Measurements from ENCODE around the genes RPP21 and ATAT1.

DNA sequence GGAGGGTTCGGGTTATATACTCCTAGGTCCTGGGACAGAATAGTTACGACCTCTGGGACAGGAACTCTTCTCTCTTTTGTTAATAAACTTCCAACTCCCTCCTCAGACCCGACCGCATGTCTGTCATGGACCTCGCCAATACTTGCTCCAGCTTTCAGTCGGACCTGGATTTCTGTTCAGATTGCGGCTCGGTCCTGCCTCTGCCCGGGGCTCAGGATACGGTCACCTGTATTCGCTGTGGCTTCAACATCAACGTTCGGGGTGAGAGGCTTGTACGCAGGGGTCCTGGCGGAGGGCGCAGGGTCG, 297 bp downstream of the POLR1H start:
- PRO-cap, 7 experiments, result no peak in any of the 7 experiments

DNA sequence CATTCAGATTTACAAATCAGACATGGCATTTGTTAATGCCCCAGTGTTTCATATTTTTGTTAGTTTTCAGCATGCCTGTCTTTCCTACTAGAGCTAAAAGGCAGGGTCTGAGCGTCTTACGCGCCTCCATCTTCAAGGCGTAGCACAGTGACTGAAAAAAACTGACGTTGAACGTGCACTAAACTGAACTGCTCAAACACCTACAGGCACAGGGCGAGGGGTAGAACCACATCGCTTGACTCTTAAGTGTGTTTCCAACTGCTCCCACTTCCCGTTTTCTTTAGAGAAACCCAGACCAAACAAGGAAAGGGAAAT, 532 bp upstream of the PPP1R11 start:
- PRO-cap, 7 experiments, result peak in 7 of 7 experiments; most common plus-strand start position 195 of the sequence (in 6); most common minus-strand start position 153 of the sequence (in 7)

- PRO-cap, 7 experiments, result no peak in any of the 7 experiments
Observed at GRCh38 chr6:30069615-30070321, 2.8 kb downstream of the PPP1R11 start.

DNA sequence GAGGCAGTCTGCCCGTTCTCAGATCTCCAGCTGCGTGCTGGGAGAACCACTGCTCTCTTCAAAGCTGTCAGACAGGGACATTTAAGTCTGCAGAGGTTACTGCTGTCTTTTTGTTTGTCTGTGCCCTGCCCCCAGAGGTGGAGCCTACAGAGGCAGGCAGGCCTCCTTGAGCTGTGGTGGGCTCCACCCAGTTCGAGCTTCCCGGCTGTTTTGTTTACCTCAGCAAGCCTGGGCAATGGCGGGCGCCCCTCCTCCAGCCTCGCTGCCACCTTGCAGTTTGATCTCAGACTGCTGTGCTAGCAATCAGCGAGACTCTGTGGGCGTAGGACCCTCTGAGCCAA, 10.3 kb upstream of the RNF39 start:
- PRO-cap, 7 experiments, result no peak in any of the 7 experiments

DNA sequence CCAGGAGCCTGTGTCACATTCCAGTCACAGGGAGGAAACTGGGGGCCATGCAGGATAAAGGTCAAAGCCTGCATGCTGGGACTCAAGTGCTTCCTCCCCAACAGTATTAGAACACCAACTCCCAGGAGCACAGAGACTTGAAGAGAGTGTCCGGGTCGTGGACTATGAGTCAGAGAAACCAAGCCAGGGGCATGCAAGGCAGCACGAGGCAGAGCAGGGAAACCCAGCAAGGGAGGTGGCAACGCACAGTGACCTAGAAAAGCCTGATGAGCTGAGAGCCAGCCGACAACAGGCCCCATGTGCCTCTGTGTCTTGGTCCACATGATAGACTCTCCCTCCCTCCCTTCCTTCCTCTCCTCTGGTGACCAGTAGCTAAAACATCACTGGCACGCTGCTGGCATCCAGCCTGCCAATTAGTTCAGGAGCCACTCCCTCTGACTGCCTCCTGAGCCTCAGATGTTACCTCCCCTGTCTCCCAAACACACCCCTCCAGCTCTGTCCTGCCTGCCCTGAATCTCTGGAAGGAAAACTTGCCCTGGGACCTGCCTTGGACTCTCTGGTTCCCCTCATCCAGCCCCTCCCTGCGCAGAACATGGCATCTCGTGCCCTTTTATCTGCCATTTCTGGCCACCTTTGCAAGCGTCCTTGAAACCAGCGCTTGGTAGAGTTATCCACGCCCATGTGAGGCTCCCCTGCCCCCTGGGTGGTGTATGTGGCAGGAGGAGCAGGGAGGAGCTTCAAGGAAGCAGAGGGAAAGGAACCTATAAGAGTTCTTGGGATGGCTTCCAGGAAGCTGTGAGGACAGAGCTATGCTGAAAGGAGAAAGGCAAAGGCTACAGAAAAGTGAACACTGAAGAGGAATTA, 16.2 kb upstream of the RNF39 start:
- PRO-cap, 7 experiments, result no peak in any of the 7 experiments

DNA sequence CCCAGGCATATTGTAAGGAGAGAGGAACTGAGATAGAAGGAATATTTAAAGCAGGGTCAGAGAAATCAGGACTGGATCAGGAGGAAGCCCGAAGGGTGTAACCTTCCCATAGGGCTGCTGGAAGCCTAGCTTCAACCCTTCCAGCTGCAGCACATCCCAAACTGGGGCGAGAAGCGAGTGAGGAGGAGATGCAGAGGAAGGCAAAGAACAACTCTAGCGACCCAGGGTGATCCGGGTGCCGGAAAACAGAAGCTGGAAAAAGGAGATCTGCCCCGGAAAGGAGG, 11.3 kb downstream of the TRIM31 start:
- PRO-cap, 7 experiments, result no peak in any of the 7 experiments

- PRO-cap, 7 experiments, result no peak in any of the 7 experiments
Observed at GRCh38 chr6:30195354-30196023, 17.7 kb downstream of the TRIM26 start.

DNA sequence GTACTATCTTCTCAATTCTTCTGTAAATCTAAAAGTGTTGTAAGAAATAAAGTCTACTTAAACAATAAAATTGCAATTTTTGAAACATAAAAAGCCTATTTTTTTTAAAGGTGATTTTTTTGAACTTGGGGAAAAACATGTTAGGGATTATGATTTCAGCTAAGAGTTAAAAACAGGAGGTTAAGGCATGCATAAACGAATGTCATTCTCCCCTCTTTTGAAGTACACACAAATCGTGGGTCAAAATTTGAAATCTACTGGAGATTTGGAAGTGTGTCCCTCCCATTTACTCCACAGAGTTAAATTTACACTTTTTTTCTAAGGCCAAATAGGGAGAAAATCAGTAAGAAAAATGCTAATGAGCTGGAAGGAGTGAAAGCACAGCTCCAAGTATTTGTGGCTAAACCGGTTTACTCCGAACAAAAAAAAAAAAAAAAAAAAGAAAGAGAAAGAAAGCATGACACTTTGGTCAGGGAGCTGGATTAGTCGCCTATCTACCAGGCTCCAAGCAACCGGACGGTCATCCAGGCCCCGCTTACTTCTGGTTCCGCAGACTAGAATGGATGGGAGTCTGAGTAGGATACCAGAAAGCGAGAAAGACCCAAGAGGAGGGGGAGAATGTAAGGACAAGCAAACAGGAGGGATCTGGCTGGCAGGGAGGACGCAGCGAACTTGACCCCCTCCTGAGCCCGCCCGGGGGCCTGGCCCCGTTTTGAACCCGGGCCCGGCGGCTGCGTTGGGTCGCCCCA, 537 bp downstream of the TRIM26 start:
- PRO-cap, 7 experiments, result peak in 1 of 7 experiments; most common plus-strand start position 458 of the sequence (in 1)

GRCh38 chr6:30317345-30318198, 9.2 kb upstream of the TRIM39 start:
- PRO-cap, 7 experiments, result no peak in any of the 7 experiments

GRCh38 chr6:30344962-30346023, at the start of gene RPP21:
TSS of gene RPP21 (plus strand) at chr6:30345156.
- PRO-cap, 7 experiments, result peak in 7 of 7 experiments; most common plus-strand start chr6:30345231 (in 7); most common minus-strand start chr6:30345562 (in 5)

- PRO-cap, 7 experiments, result peak in 7 of 7 experiments; most common plus-strand start chr6:30490288 (in 4); most common minus-strand start chr6:30490144 (in 7)
Observed at GRCh38 chr6:30489630-30490538, 575 bp downstream of the HLA-E start.

DNA sequence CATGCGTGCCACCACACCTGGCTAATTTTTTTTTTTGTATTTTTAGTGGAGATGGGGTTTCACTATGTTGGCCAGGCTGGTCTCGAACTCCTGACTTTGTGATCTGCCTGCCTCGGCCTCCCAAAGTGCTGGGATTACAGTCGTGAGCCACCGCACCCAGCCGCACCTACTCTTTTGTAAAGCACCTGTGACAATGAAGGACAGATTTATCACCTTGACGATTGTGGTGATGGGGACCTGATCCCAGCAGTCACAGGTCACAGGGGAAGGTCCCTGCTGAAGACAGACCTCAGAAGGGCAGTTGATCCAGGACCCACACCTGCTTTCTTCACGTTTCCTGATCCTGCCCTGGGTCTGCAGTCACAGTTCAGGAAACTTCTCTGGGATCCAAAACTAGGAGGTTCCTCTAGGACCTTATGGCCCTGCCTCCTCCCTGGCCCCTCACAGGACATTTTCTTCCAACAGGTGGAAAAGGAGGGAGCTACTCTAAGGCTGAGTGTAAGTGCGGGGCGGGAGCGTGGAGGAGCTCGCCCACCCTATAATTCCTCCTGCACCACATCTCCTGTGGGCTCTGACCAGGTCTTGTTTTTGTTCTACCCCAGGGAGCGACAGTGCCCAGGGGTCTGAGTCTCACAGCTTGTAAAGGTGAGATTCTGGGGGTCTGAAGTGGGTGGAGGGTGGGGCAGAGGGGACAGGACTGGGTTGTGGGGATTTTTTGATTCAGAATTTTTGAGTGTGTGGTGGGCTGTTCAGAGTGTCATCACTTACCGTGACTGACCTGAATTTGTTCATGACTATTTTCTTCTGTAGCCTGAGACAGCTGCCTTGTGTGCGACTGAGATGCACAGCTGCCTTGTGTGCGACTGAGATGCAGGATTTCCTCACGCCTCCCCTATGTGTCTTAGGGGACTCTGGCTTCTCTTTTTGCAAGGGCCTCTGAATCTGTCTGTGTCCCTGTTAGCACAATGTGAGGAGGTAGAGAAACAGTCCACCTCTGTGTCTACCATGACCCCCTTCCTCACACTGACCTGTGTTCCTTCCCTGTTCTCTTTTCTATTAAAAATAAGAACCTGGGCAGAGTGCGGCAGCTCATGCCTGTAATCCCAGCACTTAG, 3.0 kb downstream of the HLA-E start:
- PRO-cap, 7 experiments, result peak in 2 of 7 experiments; most common plus-strand start position 215 of the sequence (in 1); most common minus-strand start position 178 of the sequence (in 2)

- PRO-cap, 7 experiments, result peak in 7 of 7 experiments; most common plus-strand start chr6:30626878 (in 7); most common minus-strand start chr6:30626730 (in 3)
Observed at GRCh38 chr6:30626229-30627569, at the start of gene ATAT1. TSS of gene ATAT1 (plus strand) at chr6:30626874.

DNA sequence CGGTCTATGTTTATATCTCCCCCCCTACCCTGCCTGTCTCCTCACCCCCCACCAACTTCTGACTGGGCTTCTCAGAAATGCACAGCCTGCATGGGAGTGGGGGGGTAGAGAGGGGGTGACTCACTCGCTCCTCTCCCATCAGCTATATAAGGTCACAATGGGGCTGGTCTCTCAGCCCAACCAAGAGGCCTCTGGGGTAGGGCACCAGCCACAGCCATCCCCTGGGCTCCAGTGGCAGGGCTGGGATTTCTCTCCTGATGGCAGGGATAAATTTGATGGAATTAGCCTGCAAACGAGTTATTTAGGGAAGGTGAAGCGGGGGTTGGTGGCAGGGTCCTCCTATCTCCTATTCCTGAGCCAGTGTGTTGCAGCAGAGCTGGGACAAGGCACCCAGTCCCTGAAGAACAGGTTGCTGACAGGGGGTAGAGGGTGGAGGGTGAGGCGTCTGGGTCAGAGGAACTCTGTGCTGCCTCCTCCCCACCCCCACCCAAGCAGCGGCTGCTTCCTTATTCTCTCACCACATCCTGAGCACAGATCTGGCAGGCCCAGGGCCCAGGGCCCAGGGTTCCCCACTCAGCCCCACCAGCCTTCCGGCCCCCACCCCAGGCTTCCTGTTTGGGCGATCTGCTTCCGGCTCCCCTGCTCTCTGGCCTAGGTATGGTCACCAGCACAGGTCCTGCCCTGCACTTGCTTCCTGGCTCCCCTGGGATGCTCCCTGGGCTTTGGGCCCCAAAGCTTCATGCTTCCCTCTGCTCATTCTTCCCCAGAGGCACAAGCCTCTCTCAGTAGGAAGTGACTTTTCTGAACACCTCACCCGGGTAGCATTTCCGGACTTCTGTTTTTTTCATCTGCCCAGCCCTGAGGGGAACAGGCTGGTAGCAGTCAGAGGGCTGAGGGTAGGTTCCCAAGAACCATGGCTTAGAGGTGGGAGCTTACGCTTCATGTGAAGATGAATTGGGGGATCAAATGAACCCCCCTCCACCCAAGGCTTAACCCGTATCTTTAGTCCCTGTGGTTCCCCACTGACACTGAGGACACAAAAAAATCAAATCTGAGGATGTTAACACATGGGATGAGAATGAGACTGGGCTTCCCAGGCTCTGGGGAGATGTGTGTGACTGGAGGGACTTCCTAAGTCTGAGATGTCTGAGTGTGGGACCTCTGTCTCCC, 3.9 kb downstream of the PPP1R18 start:
- PRO-cap, 7 experiments, result peak in 7 of 7 experiments; most common plus-strand start position 629 of the sequence (in 4); most common minus-strand start position 538 of the sequence (in 7)

- PRO-cap, 7 experiments, result no peak in any of the 7 experiments
Observed at GRCh38 chr6:30683833-30684308, 2.6 kb downstream of the PPP1R18 start.

- PRO-cap, 7 experiments, result no peak in any of the 7 experiments
Observed at GRCh38 chr6:30685306-30686322, 831 bp downstream of the PPP1R18 start.

DNA sequence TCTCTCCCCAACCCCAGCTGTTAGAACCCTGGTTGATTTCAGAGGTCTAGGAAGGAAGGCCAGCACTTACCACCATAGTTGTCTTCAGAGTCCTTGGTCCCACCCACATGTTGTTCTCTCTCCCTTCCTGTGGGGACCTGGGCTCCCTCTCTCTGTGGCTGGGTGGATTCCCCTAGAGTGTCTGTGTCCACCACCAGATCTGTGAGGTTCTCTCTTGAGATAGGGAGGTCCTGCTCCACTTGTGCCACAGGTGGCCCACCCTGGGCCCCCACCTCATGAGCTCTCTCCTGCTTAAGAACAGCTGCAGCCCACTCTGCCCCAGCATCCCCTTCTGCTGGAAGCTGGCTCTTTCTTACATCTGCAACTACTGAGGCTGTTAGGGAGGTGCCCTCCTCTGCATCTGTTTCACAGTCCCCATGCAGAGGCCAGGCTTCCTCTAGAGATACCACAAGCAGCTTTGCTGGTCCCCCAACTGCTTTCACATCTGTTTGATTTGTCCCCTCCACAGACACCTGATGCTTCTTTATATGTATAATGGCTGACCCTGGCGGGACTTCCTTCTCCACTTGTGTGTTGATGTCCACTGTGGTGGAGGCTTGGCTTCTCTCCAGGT, 5.2 kb downstream of the MDC1 start:
- PRO-cap, 7 experiments, result no peak in any of the 7 experiments

DNA sequence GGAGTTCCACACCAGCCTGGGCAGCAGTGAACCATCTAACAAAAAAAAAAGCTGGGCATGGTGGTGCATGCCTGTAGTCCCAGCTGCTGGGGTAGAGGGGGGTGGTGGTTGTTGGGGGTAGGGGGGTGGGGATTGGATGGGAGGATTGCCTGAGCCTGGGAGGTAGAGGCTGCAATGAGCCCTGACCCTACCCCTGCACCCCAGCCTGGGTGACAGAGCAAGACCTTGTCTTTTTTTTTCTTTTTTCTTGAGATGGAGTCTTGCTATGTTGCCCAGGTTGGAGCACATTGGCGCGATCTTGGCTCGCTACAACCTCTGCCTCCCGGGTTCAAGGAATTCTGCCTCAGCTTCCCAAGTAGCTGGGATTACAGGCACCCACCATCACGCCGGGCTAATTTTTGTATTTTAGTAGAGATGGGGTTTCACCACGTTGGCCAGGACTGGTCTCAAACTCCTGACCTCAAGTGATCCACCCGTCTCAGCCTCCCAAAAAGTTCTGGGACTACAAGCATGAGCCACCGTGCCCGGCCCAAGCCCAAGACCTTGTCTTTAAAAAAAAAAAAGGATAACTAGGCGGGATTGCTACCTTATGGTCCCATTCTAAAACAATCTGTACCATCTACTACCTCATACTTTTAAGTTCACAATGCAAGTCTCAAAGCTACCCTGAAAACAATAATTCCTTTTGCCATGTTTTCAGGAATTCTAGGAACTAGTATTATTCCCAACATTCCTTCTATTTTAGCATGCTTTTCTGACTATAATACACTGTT, 6.4 kb downstream of the TUBB start:
- PRO-cap, 7 experiments, result no peak in any of the 7 experiments

- PRO-cap, 7 experiments, result peak in 6 of 7 experiments; most common plus-strand start chr6:30743693 (in 4); most common minus-strand start chr6:30743550 (in 4)
Observed at GRCh38 chr6:30743459-30744076, 779 bp downstream of the IER3 start.

GRCh38 chr6:30747526-30747860, 3.1 kb upstream of the IER3 start:
- PRO-cap, 7 experiments, result no peak in any of the 7 experiments